ENCODE results near the genes PCDHGA7, PCDHGB4, ARAP3 and GNPDA1.

DNA sequence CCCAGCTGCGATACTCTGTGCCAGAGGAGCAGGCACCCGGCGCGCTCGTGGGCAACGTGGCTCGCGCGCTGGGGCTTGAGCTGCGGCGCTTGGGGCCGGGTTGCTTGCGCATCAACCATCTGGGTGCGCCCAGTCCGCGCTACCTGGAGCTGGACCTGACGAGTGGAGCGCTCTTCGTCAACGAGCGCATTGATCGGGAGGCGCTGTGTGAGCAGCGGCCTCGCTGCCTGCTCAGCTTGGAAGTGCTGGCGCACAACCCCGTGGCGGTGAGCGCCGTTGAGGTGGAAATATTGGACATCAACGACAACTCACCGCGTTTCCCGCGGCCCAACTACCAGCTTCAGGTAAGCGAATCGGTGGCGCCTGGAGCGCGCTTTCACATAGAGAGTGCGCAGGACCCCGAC is 617 bp downstream of the PCDHAC2 start:
- RRBS = 94% methylated on average over 11 of the region's 42 CpGs

- RRBS = no CpG with 5 or more reads among the region's 37 CpGs
These were observed 10.9 kb upstream of the PCDHB1 start for GRCh38 chr5:141039905-141041008.

DNA sequence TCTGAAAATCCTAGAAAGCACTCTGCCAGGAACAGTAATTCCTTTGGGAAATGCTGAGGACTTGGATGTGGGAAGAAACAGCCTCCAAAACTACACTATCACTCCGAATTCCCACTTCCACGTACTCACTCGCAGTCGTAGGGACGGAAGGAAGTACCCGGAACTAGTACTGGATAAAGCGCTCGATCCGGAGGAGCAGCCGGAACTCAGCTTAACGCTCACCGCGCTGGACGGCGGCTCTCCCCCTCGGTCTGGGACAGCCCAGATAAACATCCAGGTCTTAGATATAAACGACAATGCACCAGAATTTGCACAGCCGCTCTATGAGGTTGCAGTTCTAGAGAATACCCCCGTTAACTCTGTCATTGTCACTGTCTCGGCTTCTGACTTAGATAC is 791 bp downstream of the PCDHB3 start:
- RRBS = 92% methylated on average over 3 of the region's 20 CpGs

GRCh38 chr5:141382533-141383315 is at the start of gene PCDHGA7:
PCDHGA7 (plus strand) TSS chr5:141382742.
- RRBS = no CpG with 5 or more reads among the region's 37 CpGs

DNA sequence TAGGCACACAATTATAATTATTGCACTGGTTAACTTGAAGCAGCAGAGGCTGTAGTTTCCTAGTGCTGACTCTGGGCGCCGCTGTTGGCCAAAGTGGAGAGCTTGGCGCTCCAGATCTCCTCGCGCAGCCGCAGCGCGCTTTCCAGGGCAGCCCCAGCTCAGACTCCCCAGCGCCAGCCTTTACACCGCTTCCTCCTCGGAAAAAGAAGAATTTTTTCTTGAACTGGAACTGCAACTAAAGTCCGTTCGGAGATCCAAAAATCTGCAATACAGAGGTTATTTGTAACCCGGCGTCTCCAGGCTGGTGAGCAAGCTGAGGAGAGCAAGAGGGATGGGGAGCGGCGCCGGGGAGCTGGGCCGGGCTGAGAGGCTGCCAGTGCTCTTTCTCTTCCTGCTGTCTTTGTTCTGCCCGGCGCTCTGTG is at the start of gene PCDHGB4:
Gene PCDHGB4 (plus strand): TSS at position 145 of the 422 bp plus-strand sequence.
- RRBS = 94% methylated on average over 2 of the region's 21 CpGs

DNA sequence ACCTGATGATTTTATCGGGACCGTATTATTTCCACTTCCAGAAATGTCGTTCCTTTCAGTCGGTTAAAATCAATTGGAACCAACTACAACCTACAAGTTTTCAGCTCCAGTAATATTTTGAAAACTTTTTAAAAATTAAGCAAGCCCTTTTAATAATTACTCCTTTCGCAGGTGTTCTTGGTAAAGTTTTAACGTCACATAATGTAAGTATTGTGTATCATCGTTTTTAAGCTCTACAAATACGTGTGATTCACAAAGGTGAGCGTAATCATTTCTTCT is 247 bp upstream of the PCDHGA11 start:
- RRBS = no CpG with 5 or more reads among the region's 9 CpGs

DNA sequence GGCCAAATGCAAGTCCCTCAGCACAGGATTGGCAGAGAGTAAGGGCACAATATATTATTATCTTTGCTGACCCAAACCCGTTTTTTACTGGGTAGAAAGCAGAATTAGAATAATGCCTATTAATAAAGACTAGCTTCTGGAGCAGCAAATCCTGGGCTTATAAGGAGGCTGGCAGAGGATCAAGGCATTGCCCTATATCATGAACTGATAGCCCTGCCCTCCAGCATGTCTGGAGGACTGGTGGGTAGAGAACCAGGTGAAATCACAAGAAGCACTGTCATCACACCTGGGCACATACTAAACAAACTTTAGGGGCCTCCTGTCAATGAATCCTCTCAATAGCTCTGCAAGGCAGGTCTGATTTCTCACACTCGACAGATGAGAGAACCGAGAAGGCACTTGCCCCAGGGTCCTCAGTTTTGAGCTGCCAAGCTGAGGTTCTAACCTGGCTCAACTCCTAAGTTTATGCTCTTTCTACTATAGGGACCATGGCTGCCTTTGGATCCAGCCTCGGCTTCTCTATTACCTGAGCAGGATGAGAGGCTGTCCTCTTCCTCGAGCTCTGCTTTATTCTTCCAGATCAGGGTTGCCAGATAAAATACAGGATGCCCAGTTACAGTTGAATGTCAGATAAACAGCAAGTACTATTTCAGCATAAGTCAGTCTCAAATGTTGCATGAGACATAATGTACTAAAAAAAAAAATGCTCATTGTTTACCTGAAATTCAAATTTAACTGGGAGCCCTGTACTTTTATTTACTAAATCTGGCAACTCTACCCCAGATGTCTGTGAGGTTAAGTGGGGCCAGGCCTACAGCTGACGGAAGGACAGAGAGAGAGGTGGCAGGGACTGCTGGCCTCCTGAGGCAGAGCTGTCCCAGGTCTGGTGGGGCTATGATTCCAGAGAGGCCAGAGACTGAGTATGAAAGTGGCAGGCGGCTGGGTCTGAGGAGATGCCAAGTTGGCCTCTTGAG is 18.0 kb downstream of the PCDHGC5 start:
- RRBS = no CpG with 5 or more reads among the region's 7 CpGs

DNA sequence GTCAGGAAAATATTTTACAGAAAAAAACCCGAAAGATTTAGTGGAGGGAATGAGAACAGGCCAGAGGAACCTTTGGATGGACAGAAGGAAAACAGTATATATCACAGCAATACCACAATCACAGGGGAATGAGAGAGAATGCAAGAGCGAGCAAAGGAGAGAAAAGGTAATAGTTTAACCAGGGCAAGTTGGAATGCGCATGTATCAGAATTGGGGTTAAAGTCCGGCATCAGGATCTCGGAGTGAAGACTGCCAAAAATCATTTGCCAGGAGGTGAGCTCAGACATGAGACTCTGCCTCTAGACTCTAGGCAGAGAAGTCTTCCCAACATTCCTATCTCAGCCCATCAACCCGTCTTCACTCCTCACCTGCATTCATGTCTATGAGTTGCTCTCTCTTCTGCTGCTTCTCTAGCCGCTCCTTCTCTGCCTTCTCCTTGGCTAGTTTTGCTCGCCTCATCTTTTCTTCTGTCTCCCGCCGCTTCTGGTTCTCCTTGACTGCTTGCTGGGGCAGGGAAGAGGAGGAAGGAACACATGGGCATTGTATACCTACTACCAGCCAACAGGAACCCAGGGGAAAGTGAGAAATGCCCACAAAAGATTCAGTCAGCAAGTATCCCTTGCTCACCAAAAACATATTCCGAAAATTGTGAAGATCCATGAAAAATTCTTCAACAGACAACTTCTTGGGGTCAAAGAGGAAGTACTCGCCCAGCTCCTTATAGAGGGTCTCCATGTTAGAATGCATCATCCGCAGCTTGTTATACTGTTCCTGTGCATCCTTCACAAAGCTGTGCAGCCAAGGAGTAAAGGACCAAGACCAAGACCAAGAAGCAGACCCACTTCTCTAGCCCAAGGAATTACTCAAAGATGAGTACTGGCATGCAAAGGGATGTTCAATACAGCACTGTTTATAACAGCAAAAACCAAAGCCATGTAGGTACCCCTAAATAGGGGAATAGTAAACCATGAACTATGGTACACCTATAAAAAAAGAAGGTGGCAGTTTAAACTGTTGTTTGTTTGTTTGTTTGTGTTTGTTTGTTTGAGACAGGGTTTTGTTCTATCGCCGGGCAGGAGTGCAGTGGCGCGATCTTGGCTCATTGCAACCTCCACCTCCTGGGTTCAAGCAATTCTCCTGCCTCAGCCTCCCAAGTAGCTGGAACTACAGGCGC is 37.2 kb downstream of the PCDHGC5 start:
- RRBS = no CpG with 5 or more reads among the region's 18 CpGs

GRCh38 chr5:141634507-141635259 is 2.0 kb downstream of the HDAC3 start:
- RRBS = no CpG with 5 or more reads among the region's 9 CpGs

- RRBS = no CpG with 5 or more reads among the region's 10 CpGs
These were observed 9.5 kb downstream of the ARAP3 start for GRCh38 chr5:141672624-141672905.

DNA sequence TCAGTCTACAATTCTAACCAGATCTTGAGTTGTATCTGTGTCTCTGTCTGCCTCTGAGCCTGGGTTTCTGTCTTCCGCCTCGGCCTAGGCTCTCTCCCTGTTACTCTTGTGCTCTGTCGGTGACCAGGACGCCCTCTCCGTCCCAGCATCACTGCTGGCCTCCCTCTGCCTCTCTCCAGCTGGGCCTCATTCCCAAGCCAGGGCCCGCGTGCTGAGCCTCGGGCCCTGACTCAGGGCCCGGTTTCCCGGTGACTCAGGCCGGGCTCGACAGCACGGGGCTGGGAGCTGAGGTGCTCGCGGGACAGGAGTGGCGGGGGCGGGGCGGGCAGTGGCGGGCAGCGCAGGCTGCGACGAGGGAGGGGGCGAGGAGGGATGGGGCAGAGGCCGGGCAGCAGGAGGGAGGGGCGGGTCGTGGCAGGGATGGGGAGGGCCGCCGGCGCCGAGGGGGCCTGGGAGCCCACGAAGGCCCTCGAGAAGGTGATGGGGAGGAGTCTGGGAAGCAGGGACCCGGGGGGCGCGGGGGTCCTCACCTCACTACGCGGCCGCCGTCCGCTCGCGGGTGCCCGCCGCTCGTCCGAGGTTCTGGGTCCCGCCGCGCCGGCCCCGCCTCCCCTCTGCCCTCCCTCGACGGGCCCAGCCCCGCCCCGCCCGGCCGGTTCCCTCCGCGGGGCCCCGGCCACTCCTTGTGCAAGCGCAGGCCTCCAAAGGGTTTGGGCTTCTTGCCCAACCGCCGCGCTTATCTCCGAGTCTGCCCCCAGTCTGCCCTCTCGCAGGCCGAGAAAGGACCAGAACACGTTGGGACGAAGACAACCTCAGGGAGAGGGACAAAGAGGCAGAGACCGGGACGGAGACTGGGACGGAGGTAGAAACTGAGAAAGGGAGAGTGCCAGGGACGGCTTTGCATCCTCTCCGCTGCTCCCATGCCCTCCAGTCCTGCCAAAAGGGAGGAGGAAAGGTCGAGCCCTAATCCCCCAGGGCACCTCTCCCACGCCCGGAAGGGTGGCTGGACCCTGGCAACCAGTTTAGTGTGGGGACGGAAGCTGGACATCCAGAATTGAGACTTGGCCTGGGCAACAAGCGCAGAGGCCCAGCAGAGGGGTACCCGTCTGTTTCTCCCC is at the start of gene ARAP3:
Gene ARAP3 (minus strand): TSS at position 588 of the 1,118 bp plus-strand sequence.
- RRBS = 2% methylated on average over 27 of the region's 80 CpGs

GRCh38 chr5:141758411-141758984 is 76.5 kb upstream of the ARAP3 start:
- RRBS = 6% methylated on average over 1 of the region's 21 CpGs

DNA sequence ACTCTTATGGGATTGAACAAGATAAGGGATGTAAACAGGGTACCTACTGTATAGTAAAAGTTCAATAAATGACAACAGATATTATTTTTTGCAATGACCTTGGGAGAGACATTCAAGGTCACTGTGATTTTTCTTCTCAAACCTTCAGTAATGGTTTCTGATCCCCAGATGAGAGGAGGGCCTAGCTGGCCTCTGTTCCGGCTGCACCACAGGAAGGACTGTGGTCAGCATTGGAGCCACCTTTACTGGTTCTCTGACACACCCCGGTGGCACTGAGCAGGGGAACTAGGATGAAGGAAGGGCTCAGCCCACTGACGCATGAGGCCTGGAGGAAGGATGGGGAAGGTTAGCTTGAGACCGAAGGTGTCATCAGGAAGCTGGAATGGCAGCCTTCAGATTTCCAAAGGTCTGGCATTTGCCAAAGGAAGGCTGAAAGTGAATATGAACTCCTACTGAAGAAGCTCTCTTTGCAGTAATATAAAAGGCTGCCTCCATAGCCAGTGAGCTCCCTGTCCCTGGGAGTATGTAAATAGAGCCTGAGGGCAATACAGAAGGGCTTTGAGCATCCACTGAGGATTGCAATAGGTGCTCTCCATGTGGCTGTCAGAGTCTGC is 69.7 kb downstream of the PCDH1 start:
- RRBS = 55% methylated on average over 2 of the region's 4 CpGs

- RRBS = 67% methylated on average over 3 of the region's 13 CpGs
These were observed 12.1 kb downstream of the PCDH1 start for GRCh38 chr5:141866007-141866514.

DNA sequence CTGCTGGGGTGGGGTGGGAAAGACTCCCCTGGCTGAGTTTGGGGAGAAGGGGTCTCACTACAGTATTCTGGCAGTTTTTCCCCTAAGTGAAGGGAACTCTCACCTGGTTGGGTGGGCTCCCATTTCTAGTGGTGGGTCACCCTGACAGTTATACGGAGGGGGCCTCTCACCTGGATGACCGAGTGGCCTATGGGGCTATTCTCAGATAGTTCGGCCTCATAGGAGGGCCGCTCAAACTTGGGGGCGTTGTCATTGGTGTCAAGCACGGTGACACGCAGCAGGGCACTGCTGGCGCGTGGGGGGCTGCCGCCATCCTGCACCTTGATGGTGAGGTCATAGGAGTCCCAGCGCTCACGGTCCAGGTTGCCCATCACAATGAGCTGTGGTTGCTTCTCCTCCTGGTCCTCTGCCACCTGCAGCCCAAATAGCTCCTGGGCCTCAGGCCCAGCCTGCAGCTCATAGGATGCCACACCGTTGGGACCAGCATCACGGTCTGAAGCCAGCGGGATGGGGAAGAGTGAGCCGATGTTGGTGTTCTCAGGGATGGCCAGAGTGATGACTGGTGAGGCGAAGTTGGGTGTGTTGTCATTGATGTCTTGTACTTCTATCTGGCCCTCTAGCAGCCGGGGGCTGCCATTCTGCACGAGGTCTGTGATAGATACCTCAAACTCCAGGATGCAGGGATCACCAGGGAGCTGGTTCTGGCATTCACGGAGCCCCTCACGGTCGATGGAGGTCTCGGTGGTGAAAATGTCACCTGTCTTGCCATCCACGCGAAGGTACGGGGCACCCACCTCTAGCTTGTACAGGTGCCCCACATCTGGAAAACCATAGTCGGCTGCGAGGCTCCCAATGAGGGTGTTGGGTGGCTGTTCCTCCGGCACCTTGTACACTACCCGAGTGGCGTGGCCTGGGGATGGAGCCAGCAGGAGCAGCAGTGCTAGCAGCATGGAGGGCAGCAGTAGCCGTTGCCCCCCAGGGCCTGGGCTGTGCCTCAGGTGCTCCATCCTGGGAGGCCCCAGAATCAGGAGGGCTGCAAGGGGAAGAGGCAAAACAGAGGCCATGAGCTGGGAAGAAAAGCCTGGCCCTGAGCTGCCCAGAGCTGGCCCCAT is 9.5 kb downstream of the PCDH1 start:
- RRBS = no CpG with 5 or more reads among the region's 32 CpGs

GRCh38 chr5:141870342-141870738 is 7.9 kb downstream of the PCDH1 start:
- RRBS = no CpG with 5 or more reads among the region's 4 CpGs

GRCh38 chr5:141875296-141875777 is 2.9 kb downstream of the PCDH1 start:
- RRBS = no CpG with 5 or more reads among the region's 7 CpGs

GRCh38 chr5:142012918-142013228 is at the start of gene GNPDA1:
GNPDA1 (minus strand) TSS chr5:142013027.
- RRBS = 1% methylated on average over 31 of the region's 38 CpGs

- RRBS = no CpG with 5 or more reads among the region's 14 CpGs
These were observed 44.7 kb upstream of the NDFIP1 start for GRCh38 chr5:142063666-142064489.

GRCh38 chr5:142301752-142301955 is 23.2 kb downstream of the SPRY4 start:
- RRBS = no CpG with 5 or more reads among the region's 3 CpGs

Data from HCT116 (cell line).